Rectum (tissue), 1 donor: ENCODE results near the genes CDR2L and KCTD2.

DNA sequence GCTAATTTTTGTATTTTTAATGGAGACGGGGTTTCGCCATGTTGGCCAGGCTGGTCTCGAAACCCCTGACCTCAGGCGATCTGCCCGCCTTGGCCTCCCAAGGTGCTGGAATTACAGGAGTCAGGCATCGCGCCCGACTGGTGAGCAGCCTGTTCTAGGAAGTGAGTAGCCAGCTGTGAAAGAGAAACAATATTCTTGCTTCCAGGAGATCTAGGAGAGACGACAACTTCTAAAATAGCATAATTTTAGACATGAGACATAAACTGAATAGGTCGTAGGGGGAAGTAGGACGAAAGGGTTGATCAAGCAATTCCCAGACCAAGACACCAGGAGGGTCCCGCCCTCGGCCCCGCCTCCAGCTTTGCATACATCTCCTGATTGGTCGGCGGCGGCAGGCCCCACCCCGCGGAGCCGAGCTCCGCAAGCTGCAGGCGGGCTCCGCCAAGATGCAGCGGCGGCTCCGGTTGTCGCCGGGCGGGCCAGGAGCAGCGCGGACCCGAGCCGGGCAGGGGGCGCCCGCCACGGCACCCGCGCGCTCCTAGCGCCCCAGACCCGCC, at the start of gene CDR2L:
CDR2L (plus strand) TSS at position 444 of the 557 bp plus-strand sequence.
- PRO-cap = bidirectional peak, plus-strand start at position 444 of the sequence, minus-strand start at position 300 of the sequence

DNA sequence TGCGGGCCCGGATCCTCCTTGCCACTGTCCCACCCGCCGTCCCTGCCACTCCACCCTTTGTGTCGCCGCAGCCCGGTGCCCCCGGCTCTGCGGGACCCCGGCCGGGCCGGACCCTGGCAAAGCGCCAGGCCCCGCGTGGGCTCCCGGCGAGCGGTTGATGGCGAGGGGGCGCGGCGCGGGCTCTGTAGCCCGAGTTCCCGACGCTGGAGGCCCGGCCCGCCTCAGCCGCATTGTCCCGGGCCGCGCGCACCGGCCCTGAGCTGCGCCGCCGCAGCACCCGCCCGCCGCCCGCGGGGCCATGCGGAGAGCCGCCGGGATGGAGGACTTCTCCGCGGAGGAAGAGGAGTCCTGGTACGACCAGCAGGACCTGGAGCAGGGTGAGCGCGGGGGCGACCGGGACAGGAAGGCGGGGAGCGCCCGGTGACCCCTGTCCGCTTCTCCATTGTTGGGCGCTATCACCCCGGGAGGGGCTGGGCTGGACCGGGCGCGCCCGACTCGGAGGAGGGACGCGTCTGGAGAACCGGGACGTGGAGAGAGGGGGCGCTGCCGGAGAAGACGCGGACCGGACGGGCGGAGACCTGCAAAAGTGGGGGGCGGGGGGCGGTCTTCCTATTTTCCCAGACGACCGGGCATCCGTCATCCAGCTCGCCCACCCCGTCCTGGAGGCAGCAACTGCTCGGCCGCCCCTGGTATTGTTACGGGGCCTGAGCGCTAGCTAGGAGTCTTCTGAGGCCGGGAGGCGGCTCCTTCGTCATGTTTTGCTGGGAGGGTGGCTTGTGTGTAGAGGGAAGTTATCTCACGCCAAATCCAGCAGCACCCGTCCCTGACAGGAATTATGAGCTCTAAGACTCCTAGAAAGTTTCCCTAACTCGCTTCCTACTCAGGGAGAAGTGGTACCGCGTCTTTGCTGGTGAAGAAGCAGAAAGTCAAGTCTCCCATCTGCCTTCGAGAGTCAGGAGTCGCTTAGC, 598 bp downstream of the CDR2L start:
- PRO-cap = bidirectional peak, plus-strand start at position 553 of the sequence, minus-strand start at position 444 of the sequence; bidirectional peak, plus-strand start at position 651 of the sequence, minus-strand start at position 690 of the sequence

DNA sequence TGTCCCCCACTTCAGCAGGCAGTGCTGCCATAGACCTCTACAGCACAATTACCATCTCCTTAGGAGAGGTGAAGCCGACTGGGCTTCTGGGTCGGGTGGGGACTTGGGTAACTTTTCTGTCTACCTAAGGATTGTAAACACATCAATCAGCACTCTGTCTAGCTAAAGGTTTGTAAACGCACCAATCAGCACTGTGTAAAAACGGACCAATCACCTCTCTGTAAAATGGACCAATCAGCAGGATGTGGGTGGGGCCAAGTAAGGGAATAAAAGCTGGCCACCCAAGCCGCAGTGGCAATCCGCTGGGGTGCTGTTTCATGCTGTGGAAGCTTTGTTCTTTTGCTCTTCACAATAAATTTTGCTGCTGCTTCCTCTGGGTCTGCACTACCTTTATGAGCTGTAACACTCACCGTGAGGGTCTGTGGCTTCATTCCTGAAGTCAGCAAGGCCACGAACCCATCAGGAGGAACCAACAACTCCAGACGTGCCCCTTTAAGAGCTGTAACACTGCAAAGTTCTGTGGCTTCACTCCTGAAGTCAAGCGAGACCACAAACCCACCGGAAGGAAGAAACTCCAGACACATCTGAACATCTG, 12.7 kb downstream of the MRPL58 start:
- PRO-cap = unidirectional peak, plus-strand start at position 297 of the sequence

DNA sequence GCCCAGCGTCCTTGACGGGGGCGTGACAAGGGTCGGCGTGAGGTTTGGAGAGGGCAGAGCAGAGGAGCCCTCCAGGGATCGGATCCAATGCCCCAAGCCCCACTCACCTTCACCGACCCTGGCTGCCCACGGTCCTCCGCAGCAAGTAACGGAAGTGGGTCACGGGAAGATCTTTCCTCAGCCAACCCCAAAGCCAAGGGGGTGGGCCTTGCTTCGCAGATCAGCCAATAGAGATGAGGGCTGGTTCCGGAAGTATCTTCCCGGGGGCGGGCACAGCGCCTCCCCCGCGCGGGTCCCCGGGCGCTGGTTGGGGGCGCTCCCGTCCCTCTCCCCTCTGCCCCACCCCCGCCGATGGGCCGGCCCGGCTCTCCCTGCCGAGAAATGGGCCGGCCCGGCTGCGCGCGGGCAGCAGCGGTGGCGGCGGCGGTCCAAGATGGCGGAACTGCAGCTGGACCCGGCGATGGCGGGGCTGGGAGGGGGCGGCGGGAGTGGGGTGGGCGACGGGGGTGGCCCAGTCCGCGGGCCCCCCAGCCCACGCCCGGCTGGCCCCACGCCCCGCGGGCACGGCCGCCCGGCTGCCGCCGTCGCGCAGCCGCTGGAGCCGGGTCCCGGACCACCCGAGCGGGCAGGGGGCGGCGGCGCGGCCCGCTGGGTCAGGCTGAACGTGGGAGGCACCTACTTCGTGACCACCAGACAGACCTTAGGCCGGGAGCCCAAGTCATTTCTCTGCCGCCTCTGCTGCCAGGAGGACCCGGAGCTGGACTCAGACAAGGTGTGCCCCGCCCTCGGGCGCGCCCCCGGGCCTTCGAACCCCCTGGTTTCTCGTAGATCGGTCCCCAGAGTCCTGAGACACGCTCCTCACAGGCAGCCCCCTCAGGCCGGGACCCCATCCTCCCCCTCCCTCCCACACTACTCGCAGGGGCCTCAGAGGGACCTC, at the start of gene KCTD2:
KCTD2 (plus strand) TSS at position 408 of the 937 bp plus-strand sequence.
- PRO-cap = bidirectional peak, plus-strand start at position 408 of the sequence, minus-strand start at position 147 of the sequence; bidirectional peak, plus-strand start at position 721 of the sequence, minus-strand start at position 737 of the sequence

GRCh38 chr17:75048416-75048882, 1.4 kb downstream of the KCTD2 start:
- PRO-cap = no peak

- PRO-cap = no peak
Observed at GRCh38 chr17:75252358-75253327, 8.8 kb downstream of the GGA3 start.

- PRO-cap = no peak
Observed at GRCh38 chr17:75346775-75348012, 58.0 kb upstream of the SLC25A19 start.

DNA sequence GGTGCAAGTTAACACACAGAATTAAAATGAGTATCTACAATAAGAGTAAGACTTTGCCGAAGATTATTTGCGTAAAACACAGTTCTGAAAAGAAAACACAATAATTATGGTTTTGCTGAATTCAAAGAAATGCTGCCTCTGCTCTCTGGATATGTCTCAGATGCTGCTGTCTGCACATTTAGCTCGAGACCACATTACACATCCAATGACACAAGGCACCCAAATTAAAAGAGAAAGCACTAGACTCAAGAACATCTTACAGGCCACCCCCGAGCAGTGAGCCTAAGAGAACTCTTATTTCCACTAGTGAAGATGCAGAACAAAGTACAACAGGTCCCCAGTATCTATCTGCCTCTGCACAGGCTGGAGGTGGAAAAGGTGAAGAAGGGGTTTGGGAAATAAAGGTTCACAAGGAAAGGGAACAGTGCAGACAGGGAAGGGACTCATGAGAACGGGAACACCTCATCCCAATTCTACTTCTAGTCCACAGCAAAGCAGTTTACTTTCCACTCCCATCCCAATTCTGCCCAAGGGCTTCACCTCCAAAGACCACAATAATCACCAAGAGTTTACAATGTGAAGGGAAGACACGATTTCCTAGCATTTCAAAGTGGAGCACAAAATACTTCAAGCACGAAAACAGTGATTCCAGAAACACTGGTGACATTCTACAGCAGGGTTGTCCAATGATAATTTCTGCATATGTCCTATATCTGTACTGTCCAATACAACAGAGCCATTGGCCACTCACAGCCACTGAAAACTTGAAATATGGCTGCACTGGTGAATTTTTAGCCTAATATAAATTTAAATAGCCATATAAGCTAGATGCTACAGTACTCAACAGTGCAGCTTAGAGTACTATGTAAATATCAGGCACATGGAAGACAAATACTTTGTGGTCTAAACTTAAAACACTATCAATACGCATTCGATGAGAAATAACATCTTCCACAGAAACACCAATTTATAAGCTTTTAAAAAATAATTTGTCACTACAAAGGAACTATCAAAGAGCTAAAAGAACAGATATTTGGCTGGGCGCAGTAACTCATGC, 33.2 kb downstream of the GRB2 start:
- PRO-cap = no peak

DNA sequence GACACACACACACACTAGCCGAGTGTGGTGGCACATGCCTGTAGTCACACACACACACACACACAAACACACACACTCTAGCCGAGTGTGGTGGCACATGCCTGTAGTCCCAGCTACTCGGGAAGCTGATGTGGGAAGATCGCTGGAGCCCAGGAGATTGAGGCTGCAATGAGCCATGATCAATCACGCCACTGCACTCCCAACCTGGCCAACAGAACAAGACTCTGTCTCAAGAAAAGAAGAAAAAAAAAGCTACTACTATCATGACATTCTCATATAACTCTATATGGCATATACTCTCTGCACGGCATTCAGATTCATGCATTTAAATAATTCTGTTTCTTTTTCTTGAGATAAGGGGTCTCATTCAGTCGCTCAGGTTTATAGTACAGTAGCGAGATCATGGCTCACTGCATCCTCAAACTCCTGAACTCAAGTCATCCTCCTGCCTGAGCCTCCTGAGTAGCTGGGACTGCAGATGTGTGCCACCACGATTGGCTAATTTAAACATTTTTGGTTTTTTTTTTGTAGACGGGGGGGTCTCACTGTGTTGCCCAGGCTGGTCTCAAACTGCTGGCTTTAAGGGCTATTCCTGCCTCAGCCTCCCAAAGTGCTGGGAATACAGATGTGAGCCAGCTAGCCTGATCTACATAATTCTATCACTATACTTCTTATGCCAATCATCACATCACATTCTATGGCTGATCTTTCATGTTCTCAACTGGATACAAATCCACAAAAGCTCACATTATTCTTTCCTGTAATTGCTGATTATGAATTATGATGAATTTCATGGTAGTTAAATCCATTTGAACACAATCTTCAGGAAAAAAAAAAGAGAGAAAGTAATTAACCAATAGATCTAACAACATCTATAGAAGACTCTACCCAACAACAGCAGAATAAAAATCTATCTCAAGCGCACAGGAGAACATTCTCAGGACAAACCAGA, 30.6 kb downstream of the GRB2 start:
- PRO-cap = no peak

DNA sequence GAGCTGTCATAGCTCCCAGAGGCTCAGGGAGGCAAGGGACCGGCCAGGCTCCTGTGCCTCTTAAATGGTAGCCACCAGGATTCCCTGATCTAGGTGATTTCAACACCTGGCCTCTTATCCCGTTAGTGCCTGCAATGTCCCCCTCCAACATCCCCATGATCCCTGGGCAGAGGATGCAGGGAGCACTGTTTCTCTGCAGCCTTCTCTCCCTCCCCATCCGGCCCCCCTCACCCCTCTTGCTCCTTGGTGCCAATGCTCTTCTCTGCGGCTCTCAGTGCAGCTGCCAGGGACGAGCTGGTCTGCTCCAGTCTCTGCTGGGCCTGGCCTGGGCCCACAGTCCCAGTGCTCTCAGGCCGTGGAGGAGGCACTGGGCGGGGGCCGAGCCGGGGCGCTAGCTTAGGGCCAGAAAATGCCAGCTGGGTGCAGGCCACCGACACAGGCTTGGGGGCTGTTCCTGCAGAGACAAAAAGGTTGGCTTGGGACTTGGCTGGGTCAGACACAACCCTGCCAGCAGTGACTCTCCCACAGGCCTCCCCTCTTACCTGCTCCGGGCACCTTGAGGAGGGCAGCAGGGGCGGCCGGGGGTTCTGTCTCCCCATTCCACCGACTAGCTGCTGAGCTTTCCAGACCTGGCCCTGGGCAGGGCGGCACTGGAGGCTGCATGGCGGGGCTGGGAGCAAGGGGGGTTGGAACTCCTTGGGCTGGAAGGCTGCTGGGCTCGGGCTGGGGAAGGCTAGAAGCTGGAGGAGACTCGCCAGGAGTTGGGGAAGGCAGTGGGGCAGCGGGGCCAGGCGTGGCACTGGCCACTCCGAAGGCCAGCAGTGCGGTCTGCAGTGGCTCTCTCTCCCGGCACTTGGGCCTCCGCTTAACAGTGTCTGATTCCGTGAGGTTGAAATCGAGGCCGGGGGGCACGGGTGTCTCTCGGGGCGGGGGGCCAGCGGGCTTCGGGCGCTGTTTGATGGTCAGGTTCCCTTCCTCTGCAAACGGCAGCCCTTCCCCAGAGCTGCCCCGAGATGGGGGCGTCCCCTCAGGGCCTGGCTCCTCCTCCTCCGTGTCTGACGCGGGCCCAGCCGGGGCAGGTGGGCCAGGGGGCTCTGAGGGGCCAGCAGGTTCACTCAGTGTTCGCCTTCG, 13.7 kb downstream of the CASKIN2 start:
- PRO-cap = bidirectional peak, plus-strand start at position 430 of the sequence, minus-strand start at position 226 of the sequence

GRCh38 chr17:75511516-75512615, 3.5 kb downstream of the CASKIN2 start:
- PRO-cap = bidirectional peak, plus-strand start at chr17:75512040, minus-strand start at chr17:75511919; unidirectional peak, minus-strand start at chr17:75512478

- PRO-cap = no peak
Observed at GRCh38 chr17:75512953-75513168, 2.5 kb downstream of the CASKIN2 start.

DNA sequence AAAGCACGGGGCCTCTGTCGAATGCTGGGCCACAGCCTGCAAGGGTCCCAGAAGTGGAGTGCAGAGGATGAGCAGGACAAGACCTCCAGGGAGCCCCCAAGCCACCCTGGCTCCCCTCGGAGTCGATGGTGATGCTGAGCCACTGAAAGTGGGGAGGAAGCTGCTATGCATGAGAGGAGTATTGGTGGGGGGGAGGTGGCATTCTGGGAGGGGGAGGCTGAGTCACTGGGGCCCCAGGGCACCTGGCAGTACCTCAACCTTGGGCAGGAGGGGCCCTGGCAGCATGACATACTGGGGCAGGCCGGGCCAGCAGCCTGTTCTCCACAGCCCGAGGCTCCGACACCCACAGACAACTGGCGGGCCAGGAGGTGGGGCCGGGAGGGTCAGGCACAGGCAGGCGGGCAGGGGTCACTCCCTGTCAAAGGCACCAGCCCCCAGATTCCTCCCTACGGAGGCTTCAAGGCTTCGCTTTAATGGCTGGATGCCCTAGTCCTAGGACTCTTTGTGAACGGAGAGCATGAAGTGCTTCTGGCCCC, 1.1 kb downstream of the CASKIN2 start:
- PRO-cap = bidirectional peak, plus-strand start at position 317 of the sequence, minus-strand start at position 150 of the sequence

DNA sequence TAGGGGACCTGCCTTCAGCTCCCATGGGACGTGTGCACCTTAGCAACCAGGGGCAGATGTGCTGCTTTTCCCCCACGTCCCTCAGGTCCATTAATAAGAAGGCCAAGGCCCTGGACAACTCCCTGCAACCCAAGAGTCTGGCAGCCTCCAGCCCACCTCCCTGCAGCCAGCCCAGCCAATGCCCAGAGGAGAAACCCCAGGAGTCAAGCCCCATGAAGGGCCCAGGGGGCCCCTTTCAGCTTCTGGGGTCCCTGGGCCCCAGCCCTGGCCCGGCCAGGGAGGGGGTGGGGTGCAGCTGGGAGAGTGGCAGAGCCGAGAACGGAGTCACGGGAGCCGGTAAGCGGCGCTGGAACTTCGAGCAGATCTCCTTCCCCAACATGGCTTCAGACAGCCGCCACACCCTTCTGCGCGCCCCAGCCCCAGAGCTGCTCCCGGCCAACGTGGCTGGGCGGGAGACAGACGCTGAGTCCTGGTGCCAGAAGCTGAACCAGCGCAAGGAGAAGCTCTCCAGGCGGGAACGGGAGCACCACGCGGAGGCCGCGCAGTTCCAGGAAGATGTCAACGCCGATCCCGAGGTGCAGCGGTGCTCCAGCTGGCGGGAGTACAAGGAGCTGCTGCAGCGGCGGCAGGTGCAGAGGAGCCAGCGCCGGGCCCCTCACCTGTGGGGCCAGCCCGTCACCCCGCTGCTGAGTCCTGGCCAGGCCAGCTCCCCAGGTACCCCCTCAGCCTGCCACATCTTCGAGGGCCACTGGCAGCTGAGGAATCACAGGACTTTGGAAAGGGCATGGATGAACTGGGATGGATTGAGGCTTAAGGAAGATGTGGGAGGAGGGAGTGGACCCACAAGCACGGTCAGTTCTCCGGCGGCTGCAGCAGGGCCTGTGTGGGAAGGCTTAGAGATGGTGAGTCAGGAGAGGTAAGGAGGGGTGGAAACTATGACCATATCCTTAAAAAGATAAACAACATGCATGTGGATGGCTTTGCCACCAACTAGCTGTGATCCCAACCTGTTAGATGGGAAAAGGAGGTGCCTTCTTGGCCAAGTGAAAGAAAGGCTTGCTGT, 3.5 kb upstream of the LLGL2 start:
- PRO-cap = no peak

- PRO-cap = no peak
Observed at GRCh38 chr17:75552773-75553375, 27.4 kb downstream of the LLGL2 start.

GRCh38 chr17:75565024-75565565, 22.5 kb upstream of the MYO15B start:
- PRO-cap = no peak

DNA sequence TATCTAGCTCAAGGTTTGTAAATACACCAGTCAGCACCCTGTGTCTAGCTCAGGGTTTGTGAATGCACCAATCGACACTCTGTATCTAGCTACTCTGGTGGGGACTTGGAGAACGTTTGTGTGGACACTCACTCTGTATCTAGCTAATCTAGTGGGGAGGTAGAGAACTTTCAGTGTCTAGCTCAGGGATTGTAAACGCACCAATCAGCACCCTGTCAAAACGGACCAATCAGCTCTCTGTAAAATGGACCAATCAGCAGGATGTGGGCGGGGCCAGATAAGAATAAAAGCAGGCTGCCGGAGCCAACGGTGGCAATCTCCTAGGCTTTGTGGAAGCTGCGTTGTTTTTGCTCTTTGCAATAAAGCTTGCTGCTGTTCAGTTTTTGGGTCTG, 6.6 kb upstream of the MYO15B start:
- PRO-cap = unidirectional peak, plus-strand start at position 312 of the sequence

DNA sequence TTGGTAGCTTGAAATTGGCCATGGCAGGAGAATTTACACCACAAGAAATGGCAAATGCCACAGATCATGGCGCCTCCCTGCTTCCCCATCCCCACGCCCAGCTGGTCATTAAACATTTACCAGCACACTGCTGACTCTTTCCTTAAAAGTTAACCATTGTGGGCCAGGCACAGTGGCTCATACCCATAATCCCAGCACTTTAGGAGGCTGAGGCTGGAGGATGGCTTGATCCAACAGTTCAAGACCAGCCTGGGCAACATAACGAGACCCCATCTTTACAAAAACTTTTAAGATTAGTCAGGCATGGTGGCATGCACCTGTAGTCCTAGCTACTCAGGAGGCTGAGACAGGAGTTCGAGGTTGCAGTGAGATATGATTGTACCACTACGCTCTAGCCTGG, 22.5 kb upstream of the ITGB4 start:
- PRO-cap = unidirectional peak, minus-strand start at position 89 of the sequence

DNA sequence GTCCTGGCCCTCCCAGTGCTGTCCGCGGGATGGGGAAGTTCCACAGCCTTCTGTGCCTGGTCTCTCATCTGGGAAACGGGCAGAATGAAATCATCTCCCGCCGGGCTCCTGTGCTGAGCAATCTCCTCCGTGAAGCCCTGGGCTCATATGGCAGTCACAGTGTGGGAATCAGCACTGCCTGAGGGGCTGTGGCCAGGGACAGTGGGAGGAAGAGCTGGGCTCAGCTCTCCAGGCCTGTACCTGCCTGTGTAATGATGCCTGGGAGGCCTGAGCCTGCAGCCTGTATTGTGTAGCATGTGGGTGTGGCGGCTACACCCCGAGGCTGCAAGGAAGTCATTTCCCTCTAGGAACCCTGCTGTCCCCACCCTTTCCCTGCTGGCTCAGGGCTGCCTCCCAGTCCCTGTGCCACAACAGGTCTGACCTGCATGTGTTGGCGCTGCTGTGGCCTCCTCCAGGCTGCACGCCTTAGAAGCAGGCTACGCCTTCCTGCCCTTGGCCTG, 1.9 kb downstream of the ITGB4 start:
- PRO-cap = bidirectional peak, plus-strand start at position 413 of the sequence, minus-strand start at position 242 of the sequence

- PRO-cap = no peak
Observed at GRCh38 chr17:75757332-75757825, 7.6 kb downstream of the GALK1 start.